ENCODE measurements around the genes TMEM134 and NUDT8.

GRCh38 chr11:67468708-67469625, at the start of gene TMEM134:
Gene TMEM134, minus strand, starts transcription at chr11:67469251.
- PRO-cap, result bidirectional peak, plus-strand start at chr11:67469417, minus-strand start at chr11:67469231

GRCh38 chr11:67584599-67585508, 1.2 kb downstream of the GSTP1 start:
- PRO-cap, result no peak

GRCh38 chr11:67629646-67630611, at the start of gene NUDT8:
Gene NUDT8, minus strand, starts transcription at chr11:67629937.
- PRO-cap, result unidirectional peak, minus-strand start at chr11:67629921; unidirectional peak, plus-strand start at chr11:67630492

GRCh38 chr11:67634714-67635248, 4.8 kb downstream of the TBX10 start:
- PRO-cap, result no peak

DNA sequence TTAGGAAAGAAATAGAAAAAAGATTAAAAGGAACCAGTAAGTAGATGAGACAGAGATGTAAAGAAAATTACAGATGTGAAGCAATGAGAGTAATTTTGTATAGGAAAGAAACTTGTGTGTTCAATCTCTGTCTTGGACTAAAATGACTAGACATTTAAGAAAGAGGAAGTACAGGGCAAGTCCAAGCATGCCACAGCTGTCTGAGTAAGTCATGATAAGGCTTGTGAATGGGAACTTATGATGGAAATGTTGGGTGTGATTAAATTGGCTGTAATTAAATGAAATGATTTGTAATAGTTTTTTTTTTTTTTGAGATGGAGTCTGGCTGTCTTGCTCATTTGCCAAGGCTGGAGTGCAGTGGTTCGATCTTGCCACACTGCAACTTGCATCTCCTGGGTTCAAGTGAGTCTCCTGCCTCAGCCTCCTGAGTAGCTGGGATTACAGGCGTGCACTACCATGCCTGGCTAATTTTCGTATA, 5.8 kb upstream of the ACY3 start:
- PRO-cap, result no peak

DNA sequence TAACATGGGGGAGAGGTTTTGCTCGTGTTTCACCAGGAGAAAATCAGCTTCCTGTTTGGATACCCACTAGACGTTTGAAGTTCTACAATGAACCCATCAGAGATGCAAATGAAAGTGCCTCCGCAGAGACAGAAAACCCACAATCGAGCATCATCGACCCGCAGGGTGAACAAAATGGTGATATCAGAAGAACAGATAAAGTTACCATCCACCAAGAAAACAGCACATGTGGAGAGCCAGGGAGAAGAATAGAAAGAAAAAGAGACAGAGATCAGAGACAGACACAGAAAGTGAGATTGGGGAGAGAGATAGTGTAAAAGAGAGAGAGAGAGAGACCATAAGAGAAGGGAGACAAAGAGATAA, 83.3 kb downstream of the UNC93B1 start:
- PRO-cap, result no peak

DNA sequence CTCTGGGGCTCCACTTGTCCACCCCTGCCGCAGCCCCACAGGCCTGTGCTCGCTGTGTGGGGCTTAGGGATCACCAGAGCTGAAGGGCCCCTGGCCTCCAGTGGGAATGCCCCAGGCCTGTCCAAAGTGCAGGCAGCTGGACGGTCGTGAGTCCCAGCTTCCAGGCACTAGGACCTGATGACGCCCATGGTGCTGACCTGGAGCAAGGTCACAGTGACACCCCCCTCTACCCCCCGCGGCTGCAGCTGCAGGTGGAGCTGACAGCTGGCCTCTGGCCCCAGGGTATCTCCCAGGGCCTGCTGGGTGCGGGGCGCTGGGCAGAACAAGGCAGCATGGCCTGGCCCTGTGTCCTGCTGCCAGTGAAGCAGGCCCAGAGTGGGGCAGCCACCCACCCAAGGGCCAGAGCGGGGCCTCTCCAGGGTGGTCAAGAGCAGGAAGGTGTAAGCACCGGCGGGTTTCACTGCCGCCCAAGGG, 619 bp upstream of the TCIRG1 start:
- PRO-cap, result no peak

DNA sequence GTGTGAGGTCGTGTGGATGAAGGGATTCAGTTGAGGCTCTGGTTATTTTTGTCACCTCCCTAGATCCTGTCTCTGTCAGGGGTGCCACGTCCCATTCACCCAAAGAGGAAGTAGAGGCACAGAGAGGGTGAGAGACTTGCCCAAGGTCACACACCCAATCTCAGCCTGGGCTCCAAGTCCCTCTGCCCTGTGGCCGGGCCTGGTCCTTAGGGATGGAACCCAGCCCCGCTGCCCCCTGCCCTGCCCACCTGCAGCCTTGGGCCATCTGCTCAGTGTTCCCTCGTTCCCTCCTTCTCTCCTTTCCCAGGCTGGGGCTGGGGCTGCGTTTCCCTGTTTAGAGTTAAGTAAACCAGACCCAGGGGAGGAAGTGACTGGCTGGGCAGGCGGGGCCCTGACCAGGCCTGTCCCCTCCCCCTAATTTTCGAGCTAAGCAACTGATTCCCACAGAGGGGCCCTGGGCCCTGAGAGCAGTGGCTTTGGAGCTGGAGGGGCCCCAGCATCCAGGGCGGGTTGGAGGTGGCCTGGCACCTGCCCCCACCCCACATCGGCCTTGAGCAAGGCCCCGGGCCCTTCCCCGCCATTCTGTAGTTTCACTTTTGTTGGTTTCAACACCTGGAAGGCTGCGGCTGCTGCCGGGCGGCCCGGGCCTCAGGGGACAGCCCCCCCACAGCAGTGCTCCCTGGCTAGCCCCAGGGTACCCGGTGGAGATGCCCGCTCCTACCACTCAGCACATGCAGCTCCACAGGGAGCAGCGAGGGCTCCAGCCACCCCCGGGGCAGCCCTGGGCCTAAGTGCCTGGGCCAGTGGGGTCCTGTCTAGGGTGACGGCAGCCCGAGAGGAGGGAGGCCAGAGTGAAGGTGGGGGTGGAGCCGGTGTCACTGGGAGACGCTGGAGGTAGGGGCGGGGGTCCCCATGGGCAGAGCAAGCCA, 1.5 kb downstream of the TCIRG1 start:
- PRO-cap, result bidirectional peak, plus-strand start at position 446 of the sequence, minus-strand start at position 305 of the sequence

GRCh38 chr11:68120030-68120467, 1.1 kb downstream of the CHKA start:
- PRO-cap, result no peak

DNA sequence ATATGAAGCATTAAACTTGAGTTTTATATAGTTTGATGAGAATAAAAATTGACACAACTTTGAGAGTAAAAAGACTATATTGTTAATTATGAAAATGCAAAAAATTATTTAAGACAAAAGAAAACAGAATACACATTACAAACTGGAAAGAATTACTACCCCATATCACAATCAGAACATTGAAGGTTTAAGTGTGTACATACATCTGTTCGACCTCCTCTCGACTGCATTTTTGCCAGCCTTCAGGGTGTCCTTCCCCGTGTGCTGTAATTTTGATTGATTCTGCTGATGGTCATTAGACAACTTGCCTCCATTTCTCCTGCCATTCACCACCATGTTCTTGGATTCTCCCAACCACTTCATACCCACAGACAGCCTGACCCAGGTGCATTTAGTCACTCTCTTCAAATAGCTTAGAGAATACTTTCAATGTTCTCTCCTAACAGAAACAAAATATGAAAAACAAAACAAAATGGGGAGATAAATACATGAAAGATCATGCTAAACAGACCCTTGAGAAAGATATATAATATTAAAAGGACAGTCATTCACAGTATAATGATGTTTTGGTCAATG, 23.3 kb downstream of the KMT5B start:
- PRO-cap, result no peak

DNA sequence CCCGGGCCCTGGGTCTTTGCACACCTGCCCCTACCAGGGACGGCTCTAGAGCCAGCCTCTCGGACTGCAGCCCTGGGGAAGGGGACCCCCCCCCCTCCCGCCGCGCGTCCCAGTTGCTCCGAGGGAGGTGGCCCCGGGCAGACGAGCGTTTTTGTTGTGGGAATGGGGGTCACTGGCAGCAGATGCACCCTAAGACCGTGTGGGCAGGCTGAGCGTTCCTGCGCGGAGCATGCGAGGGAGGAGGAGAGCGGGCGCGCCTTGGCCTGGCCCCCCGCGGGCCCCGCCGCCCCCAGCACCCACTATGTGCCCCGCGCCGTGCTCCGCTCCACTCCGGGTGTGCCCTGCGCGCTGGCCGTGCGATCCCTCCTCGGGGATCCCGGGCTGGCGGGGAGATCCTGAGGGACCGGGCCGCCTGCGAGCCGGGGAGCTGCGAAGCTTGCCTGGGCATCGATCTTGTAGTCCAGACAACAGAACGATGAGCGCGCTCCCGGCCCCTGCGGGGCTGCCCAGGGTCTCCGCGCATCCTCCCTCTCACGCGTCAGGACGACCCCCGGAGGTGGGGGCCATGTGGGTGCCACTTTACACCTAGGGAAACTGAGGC, 1.1 kb upstream of the KMT5B start:
- PRO-cap, result no peak

DNA sequence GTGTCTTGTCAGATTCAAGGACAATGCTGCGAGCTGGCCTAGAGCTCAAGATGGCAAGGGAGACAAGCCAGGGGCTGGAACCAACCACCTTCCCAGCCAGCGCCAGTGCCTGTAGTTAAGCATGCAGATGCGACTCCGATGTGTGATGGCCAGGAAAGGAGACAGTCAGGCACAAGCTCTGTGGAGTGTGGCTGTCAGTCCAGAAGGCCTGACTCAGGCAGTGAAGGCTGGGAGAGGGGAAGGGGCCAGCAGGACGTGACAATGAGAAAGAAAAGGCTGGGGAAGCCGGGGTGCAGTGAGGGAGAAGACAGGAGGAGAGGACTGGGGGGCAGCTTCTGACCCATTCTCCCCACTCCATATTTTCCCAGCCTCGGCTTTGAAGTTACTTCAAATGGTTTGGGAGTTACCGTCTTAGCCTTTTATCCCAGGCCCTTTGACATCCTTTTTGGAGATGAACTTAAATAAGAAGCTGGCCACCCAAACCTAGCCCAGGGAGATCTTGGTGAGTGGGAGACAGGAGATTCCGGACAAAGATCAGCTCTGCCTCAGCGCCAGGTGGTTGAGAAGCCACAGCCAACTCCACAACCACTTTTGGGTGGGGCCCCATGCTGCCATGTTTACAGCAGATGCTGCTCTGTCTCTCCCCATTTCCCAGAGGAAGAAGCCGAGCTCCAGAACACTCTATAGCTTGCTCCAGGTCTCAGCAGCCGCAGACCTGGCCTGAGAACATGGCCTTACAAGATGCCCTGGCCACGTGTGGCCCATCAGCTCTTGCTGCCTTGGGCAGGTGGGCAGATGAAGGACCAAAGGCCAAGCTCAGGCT, 12.0 kb downstream of the C11orf24 start:
- PRO-cap, result no peak

DNA sequence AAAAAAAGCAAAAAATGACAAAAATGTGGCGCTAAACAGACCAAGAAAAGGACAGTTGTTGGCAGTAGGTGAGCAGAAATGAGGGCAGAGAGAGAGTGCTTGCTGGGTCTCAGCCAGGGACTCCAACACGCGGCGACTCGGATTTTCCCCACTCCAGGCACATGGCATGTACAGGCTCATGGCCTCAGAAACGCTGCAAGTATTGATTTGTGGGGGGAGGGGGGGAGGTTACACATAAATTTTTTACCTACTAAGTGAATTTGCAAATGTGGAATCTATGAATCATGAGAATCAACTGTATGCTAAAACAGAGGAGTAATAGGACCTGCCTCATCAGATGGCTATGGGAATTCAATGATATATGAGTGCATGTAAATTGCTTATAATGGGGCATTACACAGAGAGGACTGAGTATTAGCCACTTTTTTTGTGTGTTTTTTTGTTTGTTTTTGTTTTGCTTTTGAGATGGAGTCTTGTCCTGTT, 4.4 kb upstream of the C11orf24 start:
- PRO-cap, result no peak

- PRO-cap, result no peak
These were observed 14.8 kb upstream of the LRP5 start for GRCh38 chr11:68297511-68298145.

DNA sequence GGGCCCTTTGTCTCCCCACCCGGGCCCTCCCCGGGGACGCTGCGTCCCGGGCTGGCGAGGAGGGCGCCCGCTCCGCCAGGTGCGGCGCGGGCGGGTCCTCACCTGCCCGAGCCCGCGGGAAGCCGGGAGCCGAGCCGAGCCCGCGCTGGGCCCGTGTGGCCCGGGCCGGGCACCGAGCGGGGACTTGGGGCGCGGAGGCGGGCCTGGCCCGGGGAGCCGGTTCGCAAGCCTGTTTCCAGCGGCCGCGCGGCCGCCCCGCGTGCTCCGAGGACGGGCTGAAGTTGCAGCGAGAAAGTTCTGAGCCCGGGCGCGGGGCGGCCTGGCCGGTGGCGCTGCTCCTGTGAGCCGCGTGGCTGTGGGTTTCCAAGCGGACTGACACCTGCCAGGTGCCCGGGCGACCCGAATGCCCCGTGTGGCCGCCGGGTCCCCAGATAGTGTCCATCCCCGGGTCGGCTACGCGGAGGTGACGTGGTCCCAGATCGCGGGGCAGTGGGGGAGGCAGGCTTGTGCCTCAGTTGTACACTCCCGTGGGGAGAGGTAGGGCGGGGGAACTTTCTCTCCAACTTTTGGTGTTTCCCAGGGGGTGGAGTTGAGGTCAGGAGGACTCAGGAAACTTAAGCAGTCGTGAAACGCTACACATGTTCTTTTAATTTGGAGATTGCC, 720 bp downstream of the LRP5 start:
- PRO-cap, result no peak

DNA sequence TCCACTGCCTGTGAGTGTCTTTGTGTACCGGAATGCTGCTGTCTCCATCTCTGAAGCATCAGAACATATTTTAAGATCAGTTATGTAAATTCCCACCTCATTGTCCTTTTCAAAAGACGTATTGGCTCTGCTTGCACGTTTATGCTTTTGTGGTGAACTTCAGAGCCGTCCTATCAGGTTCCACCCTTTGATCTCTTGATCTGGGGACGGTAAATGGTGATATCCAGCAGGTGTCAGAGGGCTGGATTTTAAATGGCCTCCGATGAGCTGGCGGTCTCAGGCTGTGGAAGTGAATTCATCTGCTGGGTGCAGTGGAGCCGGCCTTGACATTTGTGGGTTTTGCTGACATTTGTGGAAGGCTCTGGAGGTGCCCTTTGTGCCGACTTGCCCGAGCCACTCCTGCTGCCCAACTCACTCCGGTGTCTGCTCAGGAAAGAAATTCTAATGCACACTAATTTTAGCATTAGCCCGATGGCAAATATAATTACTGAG, 8.9 kb downstream of the LRP5 start:
- PRO-cap, result no peak

DNA sequence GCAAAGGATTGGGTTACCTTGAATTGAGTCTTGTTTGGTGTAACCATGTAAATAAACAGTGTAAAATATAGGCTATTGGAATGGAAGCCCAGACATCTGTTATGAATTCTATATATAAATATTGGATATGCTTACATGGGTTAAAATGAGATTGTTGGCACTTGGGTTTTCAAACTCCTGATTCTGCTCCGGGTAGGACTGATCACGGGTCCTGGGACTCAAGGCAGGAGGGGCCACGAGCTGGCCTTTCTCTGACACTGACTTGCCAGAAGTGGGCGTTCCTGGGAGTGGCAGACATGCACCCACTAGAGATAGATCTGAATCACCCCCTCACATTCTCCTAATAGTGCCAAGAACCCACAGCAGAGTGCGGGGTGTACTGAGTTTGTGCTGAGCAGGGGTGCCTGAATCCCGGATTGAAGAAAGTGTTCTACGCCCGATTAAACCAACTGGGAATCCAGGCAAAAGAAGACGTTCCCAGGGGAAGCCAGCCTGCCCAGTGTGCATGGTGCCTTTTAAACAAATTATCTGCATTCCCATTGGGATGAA, 26.0 kb downstream of the LRP5 start:
- PRO-cap, result no peak

- PRO-cap, result no peak
These were observed 70.9 kb upstream of the PPP6R3 start for GRCh38 chr11:68389480-68390195.

- PRO-cap, result no peak
These were observed 48.9 kb upstream of the PPP6R3 start for GRCh38 chr11:68411491-68412190.

DNA sequence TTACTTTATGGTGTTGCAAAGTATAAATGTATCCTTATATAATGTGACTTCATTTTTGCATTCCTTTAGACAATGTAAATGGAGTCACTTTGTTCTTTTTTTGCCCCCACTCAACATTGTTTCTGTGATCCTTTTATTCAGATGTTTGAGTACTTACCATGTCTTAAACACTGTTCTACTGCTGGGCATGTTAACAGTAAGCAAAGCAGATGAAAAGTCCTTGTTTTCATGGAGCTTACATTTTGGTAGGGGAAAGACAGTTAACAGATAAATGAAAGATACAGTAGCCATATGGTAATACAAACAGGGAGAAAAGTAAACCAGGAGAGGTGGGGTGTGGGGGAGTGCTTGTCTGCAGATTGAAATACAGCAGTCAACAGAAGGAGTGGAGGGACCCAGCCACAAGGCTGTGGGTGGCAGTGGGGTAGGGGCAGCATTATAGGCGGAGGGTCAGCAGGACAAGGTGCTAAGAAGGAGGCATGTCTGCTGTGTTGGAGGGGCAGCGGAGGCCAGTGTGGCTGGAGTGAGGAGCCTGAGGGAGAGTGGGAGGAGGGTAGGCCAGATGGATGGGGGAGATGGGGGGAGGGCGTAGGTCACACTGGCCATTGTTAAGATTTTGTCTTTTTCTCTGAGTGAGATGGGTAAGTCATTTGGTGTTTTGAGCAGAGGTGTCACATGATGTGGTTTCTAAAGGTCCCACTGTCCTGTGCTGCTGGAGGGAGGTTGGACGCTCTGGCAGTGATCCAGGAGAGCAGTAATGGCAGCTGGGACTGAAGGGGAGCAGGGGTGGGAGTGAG, 9.5 kb downstream of the PPP6R3 start:
- PRO-cap, result no peak